ENCODE measurements around a stretch of chr1.

GRCh38 chr1:39832104-39832959, 43.7 kb upstream of the BMP8B start:
- PRO-cap = no peak

- PRO-cap = no peak
These were observed 17.8 kb upstream of the MFSD2A start for GRCh38 chr1:39937170-39937559.

DNA sequence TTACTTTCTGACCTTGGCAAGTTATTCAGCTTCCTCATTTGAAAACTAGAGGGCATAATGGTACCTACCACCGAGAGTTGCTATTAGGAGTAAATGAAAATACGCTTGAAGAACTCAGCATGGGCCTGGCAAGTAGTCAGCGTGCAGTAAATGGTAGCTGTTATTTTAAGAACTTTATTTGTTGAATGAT, 1.2 kb upstream of the CAP1 start:
- PRO-cap = no peak

- PRO-cap = no peak
These were observed 2.5 kb downstream of the PPT1 start for GRCh38 chr1:40094546-40094981.

DNA sequence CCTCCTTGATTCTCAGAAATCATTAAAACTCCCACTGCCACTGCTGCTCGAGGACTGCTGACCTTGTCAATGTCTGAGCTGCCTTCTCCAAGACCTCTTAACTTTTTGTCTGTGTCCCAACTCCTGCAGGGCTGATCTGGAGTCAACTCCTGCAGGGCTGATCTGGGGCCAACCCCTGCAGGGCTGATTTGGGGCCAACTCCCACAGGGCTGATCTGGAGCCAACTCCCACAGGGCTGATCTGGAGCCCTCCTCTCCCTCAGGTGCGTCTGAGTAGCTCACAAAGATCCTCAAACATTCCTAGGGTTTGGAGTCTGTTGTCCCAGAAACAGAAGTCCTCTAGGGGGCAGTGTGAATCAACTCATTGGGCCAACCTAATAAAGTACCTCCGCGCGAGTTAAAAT, 17.3 kb upstream of the RLF start:
- PRO-cap = no peak

DNA sequence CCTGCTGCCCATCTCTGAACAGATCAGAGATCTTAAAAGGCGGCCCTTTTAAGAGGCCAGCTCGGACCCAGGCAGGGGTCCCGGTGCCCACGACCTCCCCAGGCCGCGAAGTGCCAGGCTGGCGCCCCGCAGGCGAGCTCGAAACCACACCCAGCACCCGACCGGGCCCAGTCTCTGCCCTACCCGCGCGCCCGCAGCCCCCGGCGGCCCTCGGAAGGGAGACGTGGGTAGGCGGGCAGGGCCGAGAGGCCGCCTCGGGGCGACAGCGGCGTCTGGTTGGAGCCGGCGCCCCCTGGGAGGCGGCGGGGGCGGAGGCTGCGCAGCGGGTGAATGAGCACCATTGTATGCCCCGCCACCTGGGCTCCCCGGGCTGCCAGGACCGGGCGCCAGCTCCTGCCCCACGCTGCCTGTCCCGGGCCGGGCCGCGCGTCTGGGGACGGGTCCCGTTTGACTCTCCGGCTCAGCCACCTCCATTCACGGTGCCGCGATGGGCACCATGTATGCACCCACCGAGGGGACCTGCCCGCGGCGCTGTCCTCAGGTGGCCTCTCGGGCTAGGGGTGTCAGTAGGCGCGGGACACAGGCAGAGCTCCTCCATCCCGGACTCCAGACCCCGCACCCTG, 507 bp downstream of the COL9A2 start:
- PRO-cap = no peak

GRCh38 chr1:40381038-40382131, 7.9 kb downstream of the SMAP2 start:
- PRO-cap = no peak

- PRO-cap = no peak
These were observed 16.4 kb downstream of the SMAP2 start for GRCh38 chr1:40389811-40390532.

- PRO-cap = no peak
These were observed 36.6 kb upstream of the ZFP69B start for GRCh38 chr1:40413537-40414143.

DNA sequence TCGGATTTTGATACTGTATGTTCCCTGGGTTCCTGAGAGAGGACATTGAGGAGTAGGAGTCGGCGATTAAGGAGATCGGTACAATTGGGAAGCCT, 346 bp downstream of the ZFP69B start:
- PRO-cap = no peak

DNA sequence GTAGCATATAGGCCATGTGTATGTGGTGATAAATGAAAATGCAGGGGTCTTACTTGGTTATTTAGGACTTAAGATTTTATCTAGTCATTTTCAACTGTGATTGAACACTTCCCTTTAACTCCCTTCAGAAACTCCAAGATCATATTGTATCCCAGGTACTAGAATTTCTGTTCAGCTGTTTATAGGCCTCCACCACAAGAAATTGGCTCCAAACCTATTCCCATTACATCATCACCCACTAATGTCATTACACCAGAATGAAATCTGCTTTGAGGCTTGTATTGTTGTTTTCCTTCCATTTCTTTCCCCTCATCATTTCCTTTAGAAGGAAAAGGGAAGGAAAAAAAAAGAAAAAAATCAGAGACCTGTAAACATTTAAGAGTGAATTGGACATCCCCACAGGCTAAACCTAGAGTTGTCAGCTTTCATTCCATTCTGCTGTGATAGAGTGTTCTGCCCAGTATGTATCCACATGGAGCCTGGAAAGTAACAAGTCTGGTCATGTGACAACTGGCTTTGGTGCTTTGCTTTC, 44.5 kb downstream of the NFYC start:
- PRO-cap = no peak

DNA sequence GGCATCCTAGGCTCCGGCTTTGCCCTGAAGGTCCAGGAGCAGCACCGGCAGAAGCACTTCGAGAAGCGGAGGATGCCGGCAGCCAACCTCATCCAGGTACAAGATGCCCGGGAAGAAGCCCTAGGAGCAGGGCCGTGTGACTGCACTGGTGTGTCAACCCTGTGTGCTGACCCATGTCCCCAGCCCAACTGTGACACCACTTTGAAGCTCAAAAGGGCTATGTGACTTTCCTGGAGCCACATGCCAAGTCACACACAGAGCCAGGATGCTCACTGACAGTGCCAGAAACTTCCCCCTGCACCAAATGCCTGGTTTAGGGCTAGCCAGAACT, 36.5 kb downstream of the KCNQ4 start:
- PRO-cap = no peak

DNA sequence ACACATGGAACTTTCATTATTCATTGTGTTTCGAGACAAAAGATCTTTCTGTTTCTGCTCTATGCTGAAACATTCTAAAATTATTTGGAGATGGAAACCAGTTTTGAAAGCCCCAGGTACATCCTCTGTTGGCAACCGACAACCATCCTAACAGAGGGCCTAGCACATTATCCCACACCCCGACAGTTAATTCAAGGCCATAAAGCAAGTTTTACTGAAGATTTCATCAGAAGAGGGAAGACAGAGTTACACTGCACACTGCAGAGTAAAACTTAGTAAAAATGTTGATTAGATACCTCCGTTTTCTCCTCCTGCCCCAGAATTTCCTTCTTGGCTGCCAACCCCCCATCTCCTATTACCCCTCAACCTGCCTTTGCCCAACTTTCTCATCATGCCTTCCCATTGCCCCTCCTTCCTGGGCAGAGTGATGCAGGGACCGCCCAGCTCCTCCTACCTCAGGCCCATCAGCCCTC, 52.8 kb upstream of the CITED4 start:
- PRO-cap = no peak

GRCh38 chr1:40981526-40982389, 2.3 kb downstream of the CTPS1 start:
- PRO-cap = no peak

DNA sequence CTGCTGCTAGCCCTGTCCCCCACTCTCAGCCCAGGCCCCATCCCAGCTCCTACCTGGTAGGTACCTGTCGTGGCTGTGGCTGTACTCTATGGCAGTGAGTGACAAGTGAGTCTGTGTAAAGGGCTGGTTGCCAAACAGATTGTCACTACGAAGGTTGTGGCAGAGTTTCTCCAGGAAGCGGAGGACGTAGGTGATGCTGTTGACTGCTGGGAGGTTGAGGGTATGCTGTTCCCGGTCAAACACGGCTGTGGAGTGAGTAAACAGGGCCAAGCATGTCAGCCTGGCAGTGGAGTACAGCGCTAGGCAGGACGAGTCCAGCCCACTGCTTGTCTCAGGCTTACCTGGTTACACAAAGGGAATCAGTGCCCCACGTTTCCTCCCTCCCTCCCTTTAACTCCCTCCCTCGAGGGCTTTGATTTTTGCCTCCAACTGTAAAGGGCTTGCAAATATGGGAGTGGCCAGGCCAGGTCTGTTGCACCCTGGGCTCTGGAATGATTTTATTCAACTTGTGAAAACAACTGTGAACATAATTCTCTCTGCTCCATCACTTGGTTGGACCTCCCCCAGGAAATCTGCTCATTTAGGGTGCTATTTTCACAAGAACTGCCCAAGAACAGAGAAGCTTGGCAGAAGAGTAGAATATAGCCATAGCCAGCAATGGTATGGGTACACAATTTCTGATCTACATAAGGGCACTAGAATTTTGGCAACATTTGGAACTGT, 25.0 kb upstream of the SLFNL1 start:
- PRO-cap = no peak

DNA sequence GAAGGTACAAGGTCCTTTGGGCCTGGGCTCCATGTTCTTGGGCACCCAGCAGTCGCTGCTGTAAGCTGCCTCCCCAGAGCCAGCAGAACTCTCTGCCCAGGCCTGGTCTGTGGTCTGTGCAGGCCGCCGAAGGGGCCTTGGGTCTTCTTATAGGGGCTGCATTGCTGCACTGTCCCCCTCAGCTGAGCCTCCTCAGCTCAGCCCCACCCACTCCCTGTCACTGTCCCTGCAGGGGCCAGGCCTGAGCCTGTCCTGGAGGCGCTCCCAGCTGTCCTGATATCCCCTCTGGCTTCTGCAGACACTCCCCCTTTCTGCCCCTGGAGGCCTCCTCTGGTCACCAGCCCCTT, 115.3 kb upstream of the SCMH1 start:
- PRO-cap = no peak

- PRO-cap = no peak
These were observed 1.3 kb downstream of the EDN2 start for GRCh38 chr1:41483012-41483759.

- PRO-cap = no peak
These were observed 51.9 kb upstream of the EDN2 start for GRCh38 chr1:41536229-41536916.

DNA sequence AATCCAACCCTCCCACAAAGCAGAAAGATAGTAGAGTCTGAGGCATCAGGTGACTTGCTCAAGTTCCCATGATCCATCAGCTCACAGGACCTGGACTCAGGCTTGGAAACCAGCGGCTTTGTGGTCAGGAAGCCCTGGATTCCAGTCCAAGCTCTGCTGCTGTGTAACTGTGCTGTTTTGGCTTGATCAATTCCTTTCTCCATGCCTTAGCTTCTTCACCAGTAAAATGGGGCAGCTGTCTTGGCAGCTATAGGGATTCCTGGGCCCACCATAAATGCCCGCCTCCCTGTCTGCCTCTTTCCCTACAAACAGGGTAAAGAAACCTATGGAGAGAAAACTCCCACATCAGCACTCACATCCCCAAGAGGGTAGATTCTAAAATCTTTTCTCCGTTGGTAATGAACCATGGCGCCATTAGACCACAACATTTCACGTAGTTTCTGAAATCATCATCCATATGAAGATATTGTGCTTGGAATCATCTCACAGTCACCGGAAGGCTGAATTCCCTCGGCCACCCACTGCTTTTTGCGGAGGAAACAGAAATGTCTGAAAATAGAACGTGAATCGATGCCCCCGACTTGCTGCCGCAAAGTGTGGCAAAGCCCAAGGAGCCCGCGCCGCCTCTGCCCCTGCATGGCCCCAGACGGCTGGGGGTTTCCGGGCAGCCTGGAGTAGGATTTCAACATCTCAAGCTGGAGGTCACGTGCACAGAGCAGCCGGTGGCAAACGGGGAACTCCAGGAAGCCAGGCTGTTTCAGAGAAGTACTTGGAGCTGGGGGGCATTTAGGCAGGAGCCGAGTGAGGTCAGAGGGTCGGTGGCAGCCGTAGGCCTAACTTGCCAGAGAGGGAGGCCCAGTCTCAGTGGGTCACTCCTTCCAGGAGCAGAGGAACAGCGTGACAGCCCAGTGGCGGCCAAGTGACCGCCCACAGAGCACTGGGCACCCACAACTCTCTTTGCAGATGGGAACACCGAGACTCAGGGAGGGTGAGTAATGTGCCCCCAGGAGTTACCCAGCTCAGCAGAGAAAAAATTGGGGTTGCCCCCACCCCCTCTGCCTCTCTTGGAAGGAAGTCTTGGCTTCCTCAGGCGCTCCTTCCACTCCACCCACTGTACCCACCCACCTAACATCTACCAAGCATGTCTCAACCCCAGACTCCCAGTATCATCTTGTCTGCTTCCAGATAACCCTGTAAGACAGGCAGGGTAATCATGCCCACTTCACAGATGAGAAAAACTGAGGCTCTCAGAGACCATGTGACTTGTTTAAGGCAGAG, 179.7 kb downstream of the HIVEP3 start:
- PRO-cap = no peak

- PRO-cap = no peak
These were observed 153.6 kb downstream of the HIVEP3 start for GRCh38 chr1:41765136-41765503.